Breast epithelium (tissue), 2 donors: ENCODE measurements around the genes IL3 and IRF1.

DNA sequence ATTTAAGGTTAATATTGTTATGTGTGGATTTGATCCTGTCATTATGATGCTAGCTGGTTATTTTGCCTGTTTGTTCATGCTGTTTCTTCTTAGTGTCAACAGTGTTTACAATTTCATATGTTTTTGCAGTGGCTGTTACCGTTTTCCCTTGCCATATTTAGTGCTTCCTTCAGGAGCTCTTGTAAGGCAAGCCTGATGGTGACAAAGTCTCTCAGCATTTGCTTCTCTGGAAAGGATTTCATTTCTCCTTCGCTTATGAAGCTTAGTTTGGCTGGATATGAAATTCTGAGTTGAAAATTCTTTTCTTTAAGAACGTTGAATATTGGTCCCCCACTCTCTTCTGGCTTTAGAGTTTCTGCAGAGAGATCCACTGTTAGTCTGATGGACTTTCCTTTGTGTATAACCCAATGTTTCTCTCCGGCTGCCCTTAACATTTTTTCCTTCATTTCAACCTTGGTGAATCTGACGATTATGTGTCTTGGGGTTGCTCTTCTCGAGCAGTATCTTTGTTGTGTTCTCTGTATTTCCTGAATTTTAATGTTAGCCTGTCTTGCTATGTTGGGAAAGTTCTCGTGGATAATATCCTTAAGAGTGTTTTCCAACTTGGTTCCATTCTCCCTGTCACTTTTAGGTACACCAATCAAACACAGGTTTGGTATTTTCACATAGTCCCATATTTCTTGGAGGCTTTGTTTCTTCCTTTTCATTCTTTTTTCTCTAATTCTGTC lies 69.0 kb downstream of the FNIP1 start:
- PRO-cap, result no peak
- RAMPAGE, long total RNA, 2 experiments, result no peak in any of the 2 experiments

DNA sequence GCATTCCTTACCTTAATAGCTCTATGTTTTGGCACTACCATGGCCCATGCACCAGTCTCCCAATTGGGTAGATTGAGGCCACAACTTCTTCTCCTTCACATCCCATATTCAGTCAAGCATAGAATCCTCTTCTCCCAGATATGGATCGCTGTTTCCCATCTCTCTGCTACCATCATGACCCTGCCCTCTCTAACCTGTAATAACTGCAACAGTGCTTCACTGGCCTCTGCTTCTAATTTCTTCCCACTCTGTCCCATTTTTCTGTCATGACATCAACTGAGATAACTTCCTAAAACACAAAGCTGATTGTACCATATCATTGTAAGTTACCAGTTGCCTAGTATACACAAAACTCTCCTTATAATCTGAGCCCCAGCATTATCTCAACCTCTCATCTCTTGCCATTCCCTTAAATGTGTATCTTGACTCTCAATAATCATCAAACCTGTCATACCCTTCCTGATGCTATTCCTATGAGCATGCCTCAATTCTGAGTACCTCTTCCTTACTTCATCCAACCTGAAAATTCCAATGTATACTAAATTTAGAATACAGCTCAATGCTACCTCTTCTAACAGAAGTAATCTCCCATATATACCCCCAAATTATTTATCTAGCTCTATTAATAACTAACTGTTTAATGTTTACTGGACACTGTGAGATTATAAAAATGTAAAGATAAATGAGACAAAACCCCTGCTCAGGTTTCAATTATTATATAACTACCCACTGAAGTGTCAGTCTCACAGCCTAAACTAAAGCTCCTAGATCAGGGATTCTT lies 24.0 kb downstream of the FNIP1 start:
- PRO-cap, result no peak
- RAMPAGE, long total RNA, 2 experiments, result no peak in any of the 2 experiments

DNA sequence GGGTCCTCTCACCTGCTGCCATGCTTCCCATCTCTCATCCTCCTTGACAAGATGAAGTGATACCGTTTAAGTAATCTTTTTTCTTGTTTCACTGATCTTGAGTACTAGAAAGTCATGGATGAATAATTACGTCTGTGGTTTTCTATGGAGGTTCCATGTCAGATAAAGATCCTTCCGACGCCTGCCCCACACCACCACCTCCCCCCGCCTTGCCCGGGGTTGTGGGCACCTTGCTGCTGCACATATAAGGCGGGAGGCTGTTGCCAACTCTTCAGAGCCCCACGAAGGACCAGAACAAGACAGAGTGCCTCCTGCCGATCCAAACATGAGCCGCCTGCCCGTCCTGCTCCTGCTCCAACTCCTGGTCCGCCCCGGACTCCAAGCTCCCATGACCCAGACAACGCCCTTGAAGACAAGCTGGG lies at the start of gene IL3:
TSS of gene IL3 (plus strand) at position 274 of the 422 bp plus-strand sequence.
- PRO-cap, result no peak
- RAMPAGE, long total RNA, 2 experiments, result no peak in any of the 2 experiments

DNA sequence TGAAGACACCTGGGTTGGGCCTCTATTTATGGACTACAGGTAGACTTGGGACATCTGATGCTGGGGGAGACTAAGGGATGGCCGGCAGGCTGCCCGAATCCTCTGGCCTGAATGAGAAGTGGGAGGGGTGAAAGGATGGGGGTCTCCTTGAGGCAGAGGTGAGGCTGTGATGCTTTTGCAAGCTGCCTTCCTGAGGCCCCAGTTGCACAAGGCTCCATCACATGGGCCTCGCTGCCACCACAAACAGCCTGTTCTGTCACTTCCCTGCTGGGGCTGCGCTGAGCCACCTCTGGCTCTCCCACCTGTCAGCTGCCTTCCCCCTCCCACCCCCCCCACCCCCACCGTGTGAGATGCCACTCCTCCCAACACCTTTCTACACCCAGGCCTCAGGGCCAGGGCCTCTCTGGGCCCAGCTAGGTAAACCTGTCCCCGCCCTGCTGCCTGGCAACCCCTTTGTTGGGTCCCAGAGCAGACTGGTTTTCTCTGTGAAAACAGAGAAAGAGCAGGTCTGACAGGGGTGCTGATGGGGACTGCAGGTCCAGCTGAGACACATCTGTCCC lies 4.5 kb upstream of the PDLIM4 start:
- PRO-cap, result no peak
- RAMPAGE, long total RNA, 2 experiments, result no peak in any of the 2 experiments

DNA sequence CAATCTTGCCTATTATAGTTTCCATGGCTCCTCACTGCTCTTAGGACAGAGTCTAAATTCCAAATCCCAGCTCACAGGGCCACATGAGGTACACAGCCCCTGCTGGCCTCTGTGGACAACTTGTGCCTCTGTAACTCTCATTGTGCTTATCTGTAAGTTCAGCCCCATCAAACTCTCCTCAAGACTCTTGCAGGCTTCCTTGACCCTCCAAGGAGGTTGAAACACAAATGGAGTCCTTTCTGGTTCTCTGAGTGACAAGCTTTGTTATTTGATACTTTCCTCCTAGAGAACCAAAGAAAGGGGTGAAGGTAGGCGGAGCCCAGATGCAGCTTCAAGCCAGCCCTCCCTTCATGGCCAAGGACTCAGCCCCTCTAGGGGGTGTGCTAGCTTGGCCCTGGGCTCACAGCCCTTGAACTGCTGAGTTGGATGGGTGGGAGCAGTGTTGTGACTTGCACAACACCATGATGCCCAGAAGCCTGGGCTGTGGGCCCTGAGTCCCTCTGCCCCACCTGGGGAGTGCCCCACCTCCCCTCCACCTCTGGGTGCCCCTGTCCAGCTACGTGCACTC lies 15.8 kb upstream of the SLC22A4 start:
- PRO-cap, result no peak
- RAMPAGE, long total RNA, 2 experiments, result no peak in any of the 2 experiments

DNA sequence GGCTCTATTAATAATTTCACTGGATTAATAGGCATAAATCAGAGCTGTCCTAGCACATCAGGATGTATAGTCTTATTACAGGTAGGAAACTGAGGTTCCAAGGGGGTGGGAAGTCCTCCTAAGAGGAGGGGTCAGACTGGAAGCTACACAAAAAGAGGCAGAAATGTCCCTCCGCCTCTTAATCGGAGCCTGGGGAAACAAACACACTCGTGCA lies 1.3 kb upstream of the SLC22A4 start:
- PRO-cap, result no peak
- RAMPAGE, long total RNA, 2 experiments, result no peak in any of the 2 experiments

GRCh38 chr5:132295719-132296619 lies 1.8 kb downstream of the SLC22A4 start:
- PRO-cap, result no peak
- RAMPAGE, long total RNA, 2 experiments, result no peak in any of the 2 experiments

- PRO-cap, result no peak
- RAMPAGE, long total RNA, 2 experiments, result no peak in any of the 2 experiments
Observed at GRCh38 chr5:132358565-132359191, 10.8 kb upstream of the SLC22A5 start.

DNA sequence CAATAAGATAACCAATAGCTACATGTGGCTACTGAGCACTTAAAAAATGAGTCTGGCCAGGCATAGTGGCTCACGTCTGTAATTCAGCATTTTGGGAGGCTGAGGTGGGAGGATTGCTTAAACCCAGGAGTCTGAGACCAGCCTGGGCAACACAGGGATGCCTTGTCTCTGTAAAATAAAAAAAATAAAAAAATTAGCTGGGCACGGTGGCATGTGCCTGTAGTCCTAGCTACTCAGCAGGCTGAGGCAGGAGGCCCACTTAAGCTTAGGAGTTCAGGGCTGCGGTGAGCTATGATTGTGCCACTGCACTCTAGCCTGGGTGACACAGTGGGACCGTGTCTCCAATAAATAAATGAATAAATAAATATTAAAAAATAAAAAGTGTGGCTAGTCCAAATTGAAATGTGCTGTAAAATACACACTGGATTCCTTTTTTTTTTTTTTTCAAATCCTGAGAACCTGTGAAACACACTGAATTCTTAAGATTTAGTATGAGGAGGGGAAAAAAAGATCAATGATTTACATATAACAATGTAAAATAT lies 1.2 kb upstream of the SLC22A5 start:
- PRO-cap, result no peak
- RAMPAGE, long total RNA, 2 experiments, result no peak in any of the 2 experiments

- PRO-cap, result no peak
- RAMPAGE, long total RNA, 2 experiments, result no peak in any of the 2 experiments
Observed at GRCh38 chr5:132378352-132379087, 9.0 kb downstream of the SLC22A5 start.

DNA sequence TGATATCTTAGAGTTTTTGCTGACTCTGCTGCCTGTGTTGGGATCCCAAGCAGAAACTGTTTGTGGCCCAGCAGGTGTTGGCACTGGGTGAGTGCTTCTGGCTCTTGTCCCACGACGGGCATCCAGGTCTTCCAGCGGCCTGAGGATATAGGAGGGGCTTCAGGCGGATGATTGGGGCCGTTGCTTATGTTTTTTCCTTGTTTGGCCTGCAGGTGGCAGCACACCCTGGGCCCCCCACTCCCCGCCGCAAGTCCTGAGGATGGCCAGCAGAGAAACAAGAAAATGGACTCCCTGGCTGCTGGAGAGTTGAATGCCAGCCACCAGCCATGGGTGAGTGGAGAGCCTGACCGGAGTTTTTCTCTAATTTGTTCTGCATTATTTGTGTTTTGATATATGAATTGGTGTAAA lies 50.1 kb downstream of the SLC22A5 start:
- PRO-cap, result no peak
- RAMPAGE, long total RNA, 2 experiments, result no peak in any of the 2 experiments

DNA sequence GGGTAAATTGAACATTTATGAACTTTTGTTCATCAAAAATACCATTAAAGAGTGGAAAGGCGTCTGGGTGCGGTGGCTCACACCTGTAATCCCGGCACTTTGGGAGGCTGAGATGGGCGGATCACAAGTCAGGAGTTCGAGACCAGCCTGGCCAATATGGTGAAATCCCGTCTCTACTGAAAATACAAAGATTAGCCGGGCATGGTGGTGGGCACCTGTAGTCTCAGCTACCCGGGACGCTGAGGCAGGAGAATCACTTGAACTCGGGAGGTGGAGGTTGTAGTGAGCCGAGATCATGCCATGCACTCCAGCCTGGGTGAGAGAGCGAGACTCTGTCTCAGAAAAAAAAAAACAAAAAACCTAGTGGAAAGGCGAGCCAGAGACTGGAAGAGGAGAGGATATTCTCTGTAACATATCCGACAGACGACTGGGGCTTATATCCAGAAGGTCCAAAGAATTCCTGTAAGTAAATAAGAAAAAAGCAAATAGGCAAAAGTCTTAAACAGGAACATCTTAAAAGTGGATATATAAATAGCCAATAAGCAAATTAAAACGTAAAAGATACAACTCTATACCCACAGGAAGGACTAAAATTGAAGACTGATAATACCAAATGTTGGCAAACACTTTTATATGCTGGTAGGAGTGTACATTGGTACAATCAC lies 50.2 kb downstream of the IRF1 start:
- PRO-cap, result no peak
- RAMPAGE, long total RNA, 2 experiments, result start-site peak on the plus strand in 1 of 2 experiments, centred at position 209 of the sequence, 13 reads per replicate

GRCh38 chr5:132459127-132459924 lies 31.2 kb downstream of the IRF1 start:
- PRO-cap, result no peak
- RAMPAGE, long total RNA, 2 experiments, result no peak in any of the 2 experiments

DNA sequence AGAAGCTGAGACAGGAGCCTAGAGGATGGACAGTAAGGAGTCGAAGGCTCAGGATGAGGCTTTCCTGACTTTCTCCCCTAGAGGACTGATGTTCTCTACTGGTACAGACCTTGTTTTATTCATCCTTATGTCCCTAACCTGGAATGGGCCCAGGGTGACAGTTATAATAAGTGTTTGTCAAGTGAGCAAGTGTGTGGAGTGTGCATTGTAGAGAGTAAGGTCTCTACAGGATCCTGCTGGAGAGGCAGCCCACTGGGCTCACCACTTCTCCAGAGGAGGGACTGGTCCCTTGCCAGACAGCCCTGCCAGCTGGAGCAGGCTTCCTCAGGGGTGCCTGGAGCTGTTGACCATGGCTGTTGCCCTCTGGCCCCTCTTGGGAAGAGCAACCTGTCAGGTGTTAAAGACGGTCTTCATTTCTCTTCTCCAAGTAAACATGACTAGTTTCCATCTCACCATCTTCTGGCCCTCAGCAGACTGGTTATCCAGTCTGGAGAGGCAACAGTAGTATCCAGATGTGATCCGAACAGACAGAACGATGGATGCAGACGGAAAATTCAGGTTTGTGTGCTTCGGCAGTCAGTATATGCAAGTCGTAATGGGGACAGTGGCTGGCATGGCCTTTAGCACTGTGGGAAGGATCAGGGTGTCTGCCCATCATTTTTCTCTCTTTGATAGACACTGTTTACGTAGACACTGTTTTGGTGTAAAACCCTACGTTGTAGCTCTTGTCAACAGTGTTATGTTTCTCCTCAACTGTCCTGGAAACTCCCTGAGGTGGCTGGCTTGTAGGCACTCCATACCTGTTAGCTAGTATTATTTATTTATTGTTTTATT lies 19.9 kb downstream of the IRF1 start:
- PRO-cap, result no peak
- RAMPAGE, long total RNA, 2 experiments, result no peak in any of the 2 experiments

- PRO-cap, result no peak
- RAMPAGE, long total RNA, 2 experiments, result no peak in any of the 2 experiments
Observed at GRCh38 chr5:132485027-132485373, 5.6 kb downstream of the IRF1 start.

GRCh38 chr5:132485374-132486188 lies 5.0 kb downstream of the IRF1 start:
- PRO-cap, result no peak
- RAMPAGE, long total RNA, 2 experiments, result no peak in any of the 2 experiments

DNA sequence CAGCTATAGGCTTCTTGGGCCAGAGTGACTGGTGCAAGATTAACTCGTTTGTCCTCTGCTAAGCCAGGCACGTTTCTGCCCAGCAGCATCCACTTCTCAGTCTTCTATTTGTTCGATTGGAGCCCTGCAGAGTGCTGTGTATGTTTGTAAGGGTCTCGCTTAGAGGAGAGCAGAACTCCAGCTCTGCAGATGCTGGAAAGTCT lies 1.7 kb downstream of the IRF1 start:
- PRO-cap, result no peak
- RAMPAGE, long total RNA, 2 experiments, result no peak in any of the 2 experiments

DNA sequence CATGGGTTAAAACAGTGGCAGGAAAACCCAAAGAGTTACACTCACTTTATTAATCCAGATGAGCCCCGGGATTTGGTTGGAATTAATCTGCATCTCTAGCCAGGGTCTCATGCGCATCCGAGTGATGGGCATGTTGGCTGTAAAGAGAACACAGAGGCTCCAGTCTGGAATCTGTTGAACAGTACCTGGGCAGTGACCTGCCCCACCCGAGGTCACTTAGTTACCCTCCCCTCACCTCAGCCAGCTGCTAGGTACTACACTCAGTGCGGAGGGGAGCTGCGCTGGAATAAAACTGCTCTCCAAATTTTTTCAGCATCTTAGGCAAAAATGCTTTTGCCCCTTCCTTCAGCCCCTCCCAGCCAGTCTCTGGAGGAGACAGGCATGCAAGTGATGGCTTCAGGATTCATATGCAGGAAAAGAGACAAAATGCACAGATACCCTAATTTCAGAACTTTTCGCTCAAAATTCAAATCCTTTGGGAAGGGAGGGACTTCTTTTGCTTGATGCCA lies 1.2 kb downstream of the IRF1 start:
- PRO-cap, result no peak
- RAMPAGE, long total RNA, 2 experiments, result no peak in any of the 2 experiments

DNA sequence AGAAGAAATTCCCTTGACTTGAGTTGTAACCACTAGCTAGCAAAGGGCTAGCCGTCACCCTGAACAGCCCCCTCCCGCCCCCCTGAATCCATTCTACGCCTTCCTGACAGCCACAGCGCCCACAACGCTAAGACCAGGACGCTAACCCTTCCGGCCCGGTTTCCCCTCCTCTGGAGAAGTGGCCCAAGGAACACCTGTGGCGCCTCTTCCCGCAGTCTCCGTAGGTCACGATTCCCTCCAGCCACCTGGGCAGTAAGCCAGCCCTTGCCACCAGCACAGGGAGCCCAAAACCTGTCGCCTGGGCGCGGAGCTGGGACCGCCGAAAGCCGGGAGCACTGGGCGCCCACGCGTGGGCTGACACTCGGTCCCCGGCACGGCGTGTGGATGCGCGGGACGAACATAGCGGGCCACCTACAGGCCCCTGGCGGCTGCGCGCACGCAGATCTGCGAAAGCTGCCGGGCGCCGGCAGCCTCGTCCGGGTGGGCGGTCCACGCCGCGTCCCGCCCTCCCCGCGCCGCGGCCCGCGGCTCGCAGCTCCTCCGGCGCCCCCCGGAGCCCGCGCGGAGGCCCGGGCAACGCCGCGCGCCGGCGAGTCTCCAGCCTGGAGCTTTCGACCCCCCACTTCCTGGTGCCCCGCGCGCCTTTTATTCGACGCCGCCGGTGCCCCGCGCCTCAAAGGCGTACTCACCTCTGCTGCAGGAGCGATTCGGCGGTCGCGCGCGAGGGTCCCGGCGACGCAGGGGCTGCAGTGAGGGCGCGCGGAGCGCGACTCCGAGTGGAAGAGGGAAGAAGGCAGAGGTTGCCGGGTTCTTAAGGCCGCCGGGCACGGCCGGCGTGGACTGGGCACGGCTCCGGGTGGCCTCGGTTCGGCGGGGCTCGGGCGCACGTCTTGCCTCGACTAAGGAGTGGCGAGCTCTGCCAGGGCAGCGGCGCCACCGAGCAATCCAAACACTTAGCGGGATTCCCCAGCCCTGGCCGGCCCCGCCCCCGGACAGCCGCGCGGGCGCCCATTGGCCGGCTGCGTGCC lies at the start of gene IRF1:
TSS of gene IRF1 (minus strand) at position 918 of the 1,028 bp plus-strand sequence.
- PRO-cap, result bidirectional peak, plus-strand start at position 449 of the sequence, minus-strand start at position 224 of the sequence; bidirectional peak, plus-strand start outside the sequence, minus-strand start at position 918 of the sequence
- RAMPAGE, long total RNA, 2 experiments, result no peak in any of the 2 experiments

DNA sequence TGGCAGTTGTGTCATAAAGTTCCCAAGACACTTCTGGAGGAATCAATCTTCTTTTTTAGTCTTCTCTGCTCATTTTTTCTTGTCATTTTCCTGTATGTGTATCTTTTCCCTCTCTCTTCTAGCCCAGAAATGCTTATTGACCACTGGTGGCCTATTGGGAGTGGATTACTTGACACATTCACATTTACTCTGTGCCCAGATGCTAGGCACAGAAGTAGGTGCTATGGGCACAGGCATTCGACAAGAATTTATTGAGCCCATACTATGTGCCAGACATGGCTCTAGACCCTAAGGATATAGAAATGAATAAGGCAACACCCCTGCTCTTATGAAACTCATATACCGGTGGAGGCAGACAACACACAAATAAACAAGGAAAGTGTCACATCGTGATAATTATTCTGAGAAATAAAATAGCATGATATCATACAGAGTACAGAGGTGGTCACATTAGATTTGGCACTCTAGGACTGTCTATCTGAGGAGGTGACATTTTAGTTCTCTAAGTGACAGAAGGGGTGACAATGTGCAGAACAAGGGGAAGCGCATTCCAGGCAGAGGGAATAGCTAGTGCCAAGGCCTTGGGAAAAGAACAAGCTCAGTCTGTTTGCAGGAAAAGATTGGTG lies 12.5 kb upstream of the IRF1 start:
- PRO-cap, result no peak
- RAMPAGE, long total RNA, 2 experiments, result no peak in any of the 2 experiments